Epithelial cell of proximal tubule (primary cell): ENCODE measurements around the genes SMCO1 and RPL35A.

DNA sequence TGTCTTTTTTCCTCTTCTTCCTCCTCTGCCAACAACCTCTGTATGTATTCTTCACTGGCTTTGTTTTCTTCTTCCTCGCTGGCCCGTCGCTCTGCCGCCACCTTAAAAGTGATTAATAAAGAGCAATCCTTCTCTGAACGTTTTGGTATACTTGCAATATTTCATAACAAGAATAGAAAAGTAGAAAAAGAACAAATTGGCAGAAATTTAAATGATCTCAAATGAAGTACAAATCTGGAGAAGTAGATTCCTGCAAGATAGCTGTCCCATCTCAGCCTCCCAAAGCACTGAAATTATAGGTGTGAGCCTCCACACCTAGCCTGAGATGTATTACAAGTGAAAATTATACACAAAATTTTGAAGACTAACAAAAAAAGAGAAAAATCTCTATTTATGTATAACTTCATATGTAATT lies 16.1 kb downstream of the RNF168 start:
- RAMPAGE, long total RNA = no peak
- RRBS = no CpG with 5 or more reads among the region's 5 CpGs

GRCh38 chr3:196515241-196515464 lies at the start of gene SMCO1:
Gene SMCO1, minus strand, starts transcription at chr3:196515346.
- RAMPAGE, long total RNA = no peak
- RRBS = no CpG with 5 or more reads among the region's 3 CpGs

DNA sequence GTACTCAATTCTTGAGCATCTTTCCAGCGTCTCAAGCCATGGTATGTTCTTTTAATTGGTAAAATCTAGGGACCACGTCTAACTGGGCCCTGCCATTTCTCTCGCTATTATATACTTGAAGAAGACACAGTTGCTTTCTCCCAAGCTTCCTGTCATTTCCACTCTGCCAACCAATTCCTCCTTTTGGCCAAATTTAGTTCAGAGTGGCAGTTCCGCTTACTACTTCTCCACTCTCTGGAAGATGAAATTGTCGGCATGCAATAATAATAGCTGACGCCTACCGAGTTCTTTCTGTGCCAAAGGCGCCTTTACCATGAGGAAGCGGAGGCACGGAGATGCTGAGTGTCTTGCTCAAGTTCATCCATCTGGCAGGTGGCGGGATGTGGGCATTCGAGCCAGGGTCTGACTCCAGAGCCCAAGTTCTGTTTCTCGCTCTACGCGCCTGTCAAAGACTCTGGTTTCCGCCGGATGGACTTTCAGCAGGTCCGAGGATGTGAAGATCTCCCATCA lies 14.6 kb upstream of the NRROS start:
- RAMPAGE, long total RNA = no peak
- RRBS = no CpG with 5 or more reads among the region's 18 CpGs

DNA sequence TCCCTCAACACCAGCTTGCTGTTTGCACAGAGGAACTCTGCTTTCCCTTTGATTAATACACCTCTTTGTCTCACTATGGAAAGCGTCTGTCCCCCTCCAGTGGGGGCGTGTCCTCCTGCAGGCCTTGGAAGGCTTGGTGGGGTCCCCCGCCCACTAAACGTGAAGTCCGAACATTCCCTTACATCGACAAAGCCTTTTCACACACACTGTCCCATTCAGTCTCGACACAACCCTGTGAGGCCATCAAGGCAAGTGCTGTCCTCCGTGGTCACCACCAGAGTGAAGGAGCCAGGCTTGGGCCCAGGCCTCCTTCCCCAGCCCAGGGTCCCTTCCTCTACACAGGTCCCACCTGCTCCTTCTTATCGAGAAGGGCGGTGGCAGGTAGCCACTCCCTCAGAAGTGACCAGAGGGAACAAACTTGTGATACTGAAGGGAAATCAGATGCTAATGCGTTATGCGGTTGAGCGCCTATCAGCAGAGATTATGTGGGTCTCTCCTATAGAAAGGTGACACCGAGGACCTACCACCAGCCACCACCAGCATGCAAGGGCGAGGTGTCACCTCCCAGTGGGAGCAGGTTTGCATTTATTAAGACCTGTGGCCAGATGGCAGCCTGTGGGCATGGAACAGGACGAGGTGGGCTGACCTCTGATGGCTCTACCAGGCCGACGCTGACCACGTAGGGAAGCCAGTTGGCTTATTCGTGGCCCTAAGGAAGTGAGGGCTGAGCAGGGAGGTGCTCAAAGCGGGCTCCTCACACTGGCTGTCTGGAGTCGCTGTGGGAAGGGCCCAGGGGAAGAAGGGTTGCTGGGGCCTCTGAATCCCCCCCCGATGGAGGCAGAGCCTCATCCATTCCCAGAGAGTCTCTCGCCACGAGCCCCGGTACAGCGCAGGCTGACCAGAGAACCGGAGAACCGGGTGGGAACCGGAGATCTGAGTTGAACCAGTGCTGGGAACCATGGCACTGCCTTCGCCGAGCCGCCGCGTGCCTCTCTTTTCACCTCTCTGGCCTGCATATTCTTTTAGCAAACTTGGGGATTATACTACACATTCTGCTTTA lies 6.7 kb downstream of the NRROS start:
- RAMPAGE, long total RNA = no peak
- RRBS = no CpG with 5 or more reads among the region's 35 CpGs

DNA sequence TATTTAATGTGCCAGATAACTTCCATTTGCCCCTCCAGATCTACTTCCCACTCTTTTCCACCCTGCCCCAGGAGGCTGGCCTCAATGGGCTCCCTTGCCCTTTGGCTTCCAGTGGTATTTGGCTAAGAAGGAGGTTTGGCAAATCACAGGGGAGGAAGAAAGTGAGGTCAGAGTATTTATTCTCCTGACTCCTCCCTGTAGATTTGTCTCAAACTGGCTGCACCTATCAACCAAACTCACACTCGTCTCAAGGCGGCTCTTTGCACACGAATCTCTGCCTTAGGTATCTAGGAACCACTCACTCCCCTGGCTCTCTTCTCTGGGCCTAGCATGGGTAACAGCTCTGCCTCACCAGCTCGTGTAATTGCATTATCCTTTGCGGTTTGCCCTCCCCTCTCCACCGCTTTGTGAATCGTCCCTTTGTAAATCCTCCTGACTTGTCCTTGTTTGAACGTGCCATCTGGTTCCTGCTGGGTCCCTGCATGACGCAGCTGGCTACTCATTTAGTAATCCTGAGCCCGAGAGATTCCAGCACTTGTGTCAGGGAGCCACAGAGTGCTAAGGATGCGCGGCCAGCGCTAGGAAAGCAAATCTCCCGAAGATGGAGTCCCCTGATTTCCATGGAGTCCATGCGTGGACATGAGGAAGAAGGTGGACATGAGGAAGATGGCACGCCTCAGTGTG lies 26.5 kb downstream of the NRROS start:
- RAMPAGE, long total RNA = no peak
- RRBS = no CpG with 5 or more reads among the region's 16 CpGs

DNA sequence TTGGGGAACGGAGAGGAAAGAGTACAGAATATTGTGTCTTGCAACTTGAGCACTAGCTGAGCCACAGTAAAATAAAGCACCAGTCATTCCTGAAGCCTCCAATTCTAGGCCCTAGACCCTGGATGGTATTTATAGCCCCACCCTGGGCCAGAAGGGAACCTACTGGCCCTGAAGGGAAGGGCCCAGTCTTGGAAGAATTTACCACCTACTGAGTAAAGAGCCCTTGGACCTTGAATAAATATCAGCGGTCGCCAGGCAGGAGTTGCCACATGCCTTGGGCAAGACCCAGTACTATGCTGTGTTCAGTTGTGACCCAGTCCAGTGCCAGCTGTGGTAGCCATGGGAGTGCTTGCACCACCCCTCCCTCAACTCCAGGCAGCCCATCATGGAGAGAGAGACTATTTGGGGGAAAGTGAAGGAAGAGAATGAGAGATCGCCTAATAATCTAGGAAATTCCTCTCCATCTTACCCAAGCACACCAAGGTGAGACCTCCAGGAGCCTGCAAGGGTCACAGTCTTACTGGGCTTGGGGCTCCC lies 26.9 kb downstream of the NCBP2 start:
- RAMPAGE, long total RNA = no peak
- RRBS = no CpG with 5 or more reads among the region's 4 CpGs

DNA sequence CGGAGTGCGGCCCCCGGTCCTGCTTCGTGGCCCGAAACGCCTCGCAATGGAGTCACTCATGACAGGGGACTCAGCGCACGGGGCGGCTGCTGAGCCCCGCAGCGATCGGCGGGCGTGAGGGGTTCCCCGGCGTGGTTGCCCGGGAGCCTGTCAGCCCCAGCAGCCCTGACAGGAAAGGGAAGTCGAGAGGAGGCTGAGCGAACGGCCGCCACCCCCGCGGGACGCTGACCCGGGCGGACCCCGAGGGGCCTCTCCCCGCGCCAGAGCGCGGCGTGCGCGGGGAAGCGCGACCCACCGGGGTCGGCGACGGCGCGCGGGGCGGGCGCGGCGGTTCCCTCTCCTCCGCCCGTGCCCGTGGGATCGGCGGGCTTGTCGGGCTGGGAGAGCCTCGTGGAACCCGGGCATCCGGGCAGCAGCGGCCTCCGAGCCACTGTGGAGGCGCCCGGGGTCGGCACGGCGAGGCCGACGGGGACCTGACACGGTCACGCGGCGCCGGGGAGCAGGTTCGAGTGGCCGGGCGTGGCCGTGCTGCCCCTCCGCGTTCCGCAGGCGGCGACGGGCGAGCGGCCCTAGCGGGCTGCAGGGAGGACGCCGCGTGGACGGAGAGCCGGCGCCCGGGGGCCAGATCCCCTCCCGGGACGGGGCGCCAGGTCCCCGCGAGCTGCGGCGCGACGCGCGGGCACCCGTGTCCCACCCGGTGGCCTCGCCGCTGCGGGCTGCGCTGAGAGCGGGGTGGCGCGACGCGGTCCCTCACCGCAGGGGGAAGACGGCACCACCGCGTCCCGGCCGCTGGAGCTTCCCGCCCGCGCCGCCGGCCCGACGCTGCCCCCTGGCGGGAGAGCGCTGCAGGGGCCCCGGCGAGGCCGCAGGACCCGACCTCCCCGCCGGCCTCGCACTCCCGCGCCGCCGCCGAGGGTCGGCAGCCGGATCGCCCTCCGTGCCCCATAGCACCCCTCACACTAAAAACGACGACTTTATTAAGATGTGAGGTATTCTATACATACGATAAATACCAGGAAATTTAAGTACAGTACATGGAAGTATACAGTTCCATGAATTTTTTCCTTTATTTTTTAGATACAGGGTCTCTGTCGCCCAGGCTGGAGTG lies 945 bp upstream of the PIGZ start:
- RAMPAGE, long total RNA = no peak
- RRBS = 2% methylated on average over 104 of the region's 148 CpGs

GRCh38 chr3:197002628-197003491 lies 26.8 kb downstream of the MELTF start:
- RAMPAGE, long total RNA = no peak
- RRBS = 1% methylated on average over 77 of the region's 126 CpGs

DNA sequence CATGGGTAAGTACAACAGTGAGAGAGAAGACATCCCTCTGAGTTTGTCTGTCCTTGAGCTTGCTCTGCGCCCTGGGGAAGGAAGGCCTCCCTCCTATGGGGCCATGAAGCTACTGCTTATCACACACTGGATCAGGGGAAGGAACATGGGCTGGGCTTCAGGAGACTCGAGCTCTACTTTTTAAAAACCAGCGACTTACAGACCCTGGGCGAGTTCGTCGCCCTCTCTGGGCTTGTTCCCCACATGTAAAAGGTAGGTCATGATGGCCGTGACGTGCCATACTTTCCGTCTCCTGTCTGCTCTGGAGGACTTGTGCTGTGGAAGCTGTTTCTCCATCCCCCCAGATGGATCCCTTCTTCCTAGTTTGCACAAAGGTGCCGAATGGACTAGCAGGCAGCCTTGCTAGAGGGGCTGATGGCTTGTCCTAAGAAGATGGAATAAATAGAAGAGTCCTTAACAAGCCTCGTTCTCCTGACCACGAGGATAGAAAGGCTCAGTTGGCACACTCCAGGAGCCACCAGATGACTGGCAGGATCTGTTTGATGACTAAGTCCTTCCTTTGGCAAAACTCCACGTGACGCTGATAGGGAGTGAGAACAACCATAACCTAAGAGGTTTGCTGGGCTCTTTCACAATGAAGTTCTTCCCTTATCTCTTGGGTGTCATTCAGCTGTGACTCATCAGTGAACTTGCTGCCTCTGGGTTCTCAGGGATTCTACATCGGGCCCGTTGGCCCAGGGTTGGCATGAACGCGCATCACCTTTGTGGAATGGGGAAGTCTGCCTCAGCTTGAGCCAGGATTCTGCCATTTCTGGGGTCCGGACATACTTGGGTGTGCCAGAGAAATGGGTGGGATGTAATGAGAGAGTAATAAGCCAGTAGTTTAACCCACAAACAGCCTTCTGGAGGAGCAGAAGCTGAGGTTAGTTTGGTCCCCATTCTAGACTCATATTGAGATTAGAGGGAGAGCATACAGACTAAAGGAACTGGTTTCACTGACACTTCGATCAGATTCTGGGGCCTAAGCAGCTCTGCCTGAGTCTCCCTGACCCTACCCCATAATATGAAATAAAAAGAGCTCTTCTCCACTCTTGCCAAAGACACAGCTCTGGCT lies 1.7 kb upstream of the MELTF start:
- RAMPAGE, long total RNA = no peak
- RRBS = no CpG with 5 or more reads among the region's 20 CpGs

DNA sequence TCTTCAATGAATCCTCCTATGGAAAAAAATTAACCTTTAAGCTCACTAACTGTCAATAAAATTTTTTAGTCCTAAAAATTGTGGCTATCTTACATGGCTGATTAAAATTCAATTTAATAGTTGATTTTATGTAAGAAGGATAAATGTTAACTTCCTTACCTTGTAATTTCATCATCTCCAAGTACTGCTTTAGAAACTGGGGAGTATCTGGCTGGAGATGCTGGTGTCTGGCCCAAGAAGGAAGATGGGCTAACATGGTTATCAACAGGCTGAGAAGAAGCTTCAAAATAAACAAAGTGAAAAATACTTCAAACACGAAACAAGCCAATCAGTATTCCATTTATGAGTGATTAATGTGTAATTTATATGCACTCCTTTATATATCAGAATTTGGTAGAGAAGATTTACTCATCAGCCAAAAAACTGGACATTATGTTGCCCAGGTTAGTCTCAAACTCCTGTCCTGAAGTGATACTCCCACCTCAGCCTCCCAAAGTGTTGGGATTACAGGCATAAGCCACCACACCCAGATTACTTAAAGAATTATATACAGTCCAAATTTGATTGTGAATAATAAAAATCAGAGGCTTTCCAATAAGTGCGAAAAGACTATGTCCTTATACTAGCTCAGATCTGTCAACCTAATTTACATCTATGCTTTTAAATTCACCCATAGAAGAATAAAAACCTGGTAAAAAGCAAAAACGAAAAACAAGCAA lies 89.8 kb upstream of the MELTF start:
- RAMPAGE, long total RNA = no peak
- RRBS = no CpG with 5 or more reads among the region's 3 CpGs

- RAMPAGE, long total RNA = no peak
- RRBS = no CpG with 5 or more reads among the region's 4 CpGs
These were observed 62.1 kb downstream of the DLG1 start for GRCh38 chr3:197236198-197236776.

GRCh38 chr3:197468749-197469540 lies 86.8 kb downstream of the BDH1 start:
- RAMPAGE, long total RNA = no peak
- RRBS = no CpG with 5 or more reads among the region's 8 CpGs

GRCh38 chr3:197501856-197502486 lies 53.8 kb downstream of the BDH1 start:
- RAMPAGE, long total RNA = no peak
- RRBS = no CpG with 5 or more reads among the region's 9 CpGs

DNA sequence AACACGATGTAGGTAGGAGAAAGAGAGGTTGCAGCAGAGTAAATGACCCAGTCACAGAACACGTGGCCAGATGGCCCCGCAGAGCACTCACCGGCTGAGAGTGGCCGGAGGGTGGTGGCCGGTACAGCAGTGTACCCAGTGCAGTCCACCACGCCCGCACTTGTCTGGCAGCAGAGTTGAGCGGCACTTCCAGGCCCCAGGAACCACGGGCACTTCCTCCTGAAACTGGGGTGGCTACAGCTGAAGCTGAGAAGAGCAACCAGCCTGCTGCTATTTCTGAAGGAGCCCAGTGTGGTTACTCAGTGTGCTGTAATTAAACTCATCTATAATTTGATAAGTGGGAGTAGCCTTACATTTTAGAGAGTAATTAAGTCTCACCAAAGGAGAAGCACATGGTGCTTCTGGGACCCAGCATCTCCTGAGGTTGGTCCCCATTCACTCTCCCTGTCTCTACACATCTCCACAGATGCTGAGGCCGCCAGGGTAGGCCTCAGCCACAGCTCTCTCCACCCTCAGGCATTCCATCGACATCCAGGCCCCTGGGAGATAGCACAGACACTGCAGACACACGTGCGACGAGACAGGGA lies 49.8 kb downstream of the BDH1 start:
- RAMPAGE, long total RNA = no peak
- RRBS = no CpG with 5 or more reads among the region's 15 CpGs

DNA sequence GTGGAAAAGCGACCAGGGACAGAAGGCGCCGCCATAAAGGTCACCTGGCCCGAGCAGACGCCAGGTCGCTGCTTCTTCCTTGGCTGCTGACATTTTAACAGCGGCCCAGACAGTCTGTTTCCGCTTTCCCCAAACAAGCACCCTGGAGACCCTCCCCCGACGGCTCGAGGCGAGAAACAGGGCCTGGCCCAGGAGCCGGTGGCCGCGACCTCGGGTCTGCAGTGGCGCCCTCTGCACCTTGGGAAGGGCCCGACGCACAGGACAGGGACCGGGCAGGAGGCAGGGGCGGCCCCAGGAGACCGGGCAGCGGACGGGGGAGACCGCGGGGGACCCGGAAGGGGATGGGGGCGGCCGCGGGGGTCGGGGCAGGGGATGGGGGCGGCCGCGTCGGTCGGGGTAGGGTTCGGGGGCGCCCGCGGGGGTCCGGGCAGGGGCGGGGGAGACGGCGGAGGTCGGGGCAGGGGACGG lies 82.6 kb downstream of the RUBCN start:
- RAMPAGE, long total RNA = no peak
- RRBS = no CpG with 5 or more reads among the region's 46 CpGs

- RAMPAGE, long total RNA = no peak
- RRBS = no CpG with 5 or more reads among the region's 26 CpGs
These were observed 562 bp upstream of the FYTTD1 start for GRCh38 chr3:197749045-197749597.

GRCh38 chr3:197750550-197751209 lies 997 bp downstream of the FYTTD1 start:
- RAMPAGE, long total RNA = no peak
- RRBS = no CpG with 5 or more reads among the region's 38 CpGs

DNA sequence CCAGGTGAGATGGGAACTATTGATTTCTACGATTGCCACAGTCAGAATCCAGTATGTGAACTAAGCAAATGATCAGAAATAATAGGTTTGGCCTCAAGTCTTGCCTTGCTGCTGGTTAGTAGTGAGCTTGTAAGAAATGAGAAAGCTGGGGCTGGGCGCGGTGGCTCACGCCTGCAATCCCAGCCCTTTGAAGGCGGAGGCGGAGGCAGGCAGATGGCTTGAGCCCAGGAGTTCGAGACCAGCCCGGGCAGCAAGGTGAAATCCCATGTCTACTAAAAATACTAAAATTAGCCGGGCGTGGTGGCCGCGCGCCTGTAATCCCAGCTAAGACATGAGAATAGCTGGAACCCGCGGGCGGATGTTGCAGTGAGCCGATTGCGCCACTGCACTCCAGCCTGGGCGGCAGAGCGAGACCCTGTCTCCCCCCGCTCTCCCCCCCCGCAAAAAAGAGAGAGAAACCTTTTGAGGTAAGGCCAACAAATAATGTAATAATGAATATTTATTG lies 1.6 kb downstream of the FYTTD1 start:
- RAMPAGE, long total RNA = no peak
- RRBS = no CpG with 5 or more reads among the region's 22 CpGs

DNA sequence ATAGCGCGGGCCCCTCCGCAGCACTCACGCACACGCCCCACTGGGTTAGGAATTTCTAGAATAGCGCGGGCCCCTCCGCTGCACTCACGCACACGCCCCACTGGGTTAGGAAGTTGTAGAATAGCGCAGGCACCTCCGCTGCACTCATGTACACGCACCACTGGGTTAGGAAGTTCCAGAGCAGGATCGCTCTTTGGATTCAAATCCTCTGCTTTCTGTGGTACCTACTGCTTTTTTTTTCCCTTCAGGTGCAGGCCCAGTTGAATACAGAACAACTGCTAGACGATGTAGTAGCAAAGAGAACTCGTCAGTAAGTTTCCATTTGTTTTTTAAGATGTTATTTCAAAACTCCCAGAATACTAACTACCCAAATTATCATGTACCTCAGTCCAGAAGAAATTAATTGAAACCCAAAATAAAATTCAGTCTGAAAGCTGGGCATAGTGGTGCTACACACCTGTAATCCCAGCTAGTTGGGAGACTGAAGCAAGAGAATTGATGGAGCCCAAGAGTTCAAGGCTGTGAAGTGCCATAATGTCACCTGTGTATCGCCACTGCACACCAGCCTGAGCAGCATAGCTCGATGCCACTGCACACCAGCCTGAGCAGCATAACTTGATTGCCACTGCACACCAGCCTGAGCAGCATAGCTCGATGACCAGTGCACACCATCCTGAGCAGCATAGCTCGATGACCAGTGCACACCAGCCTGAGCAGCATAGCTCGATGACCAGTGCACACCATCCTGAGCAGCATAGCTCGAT lies 17.0 kb upstream of the LRCH3 start:
- RAMPAGE, long total RNA = no peak
- RRBS = no CpG with 5 or more reads among the region's 22 CpGs

GRCh38 chr3:197949989-197950918 lies at the start of gene RPL35A:
Gene RPL35A, plus strand, starts transcription at chr3:197950190.
- RAMPAGE, long total RNA = start-site peak on the plus strand at chr3:197950173-197950250, 14,467 and 1,122 reads in 2 replicates
- RRBS = 1% methylated on average over 7 of the region's 32 CpGs